Subcutaneous preadipocyte (primary cell): Measurements from ENCODE around the genes GRIK1, KRTAP13-2, KRTAP19-5, SOD1 and MIS18A.

DNA sequence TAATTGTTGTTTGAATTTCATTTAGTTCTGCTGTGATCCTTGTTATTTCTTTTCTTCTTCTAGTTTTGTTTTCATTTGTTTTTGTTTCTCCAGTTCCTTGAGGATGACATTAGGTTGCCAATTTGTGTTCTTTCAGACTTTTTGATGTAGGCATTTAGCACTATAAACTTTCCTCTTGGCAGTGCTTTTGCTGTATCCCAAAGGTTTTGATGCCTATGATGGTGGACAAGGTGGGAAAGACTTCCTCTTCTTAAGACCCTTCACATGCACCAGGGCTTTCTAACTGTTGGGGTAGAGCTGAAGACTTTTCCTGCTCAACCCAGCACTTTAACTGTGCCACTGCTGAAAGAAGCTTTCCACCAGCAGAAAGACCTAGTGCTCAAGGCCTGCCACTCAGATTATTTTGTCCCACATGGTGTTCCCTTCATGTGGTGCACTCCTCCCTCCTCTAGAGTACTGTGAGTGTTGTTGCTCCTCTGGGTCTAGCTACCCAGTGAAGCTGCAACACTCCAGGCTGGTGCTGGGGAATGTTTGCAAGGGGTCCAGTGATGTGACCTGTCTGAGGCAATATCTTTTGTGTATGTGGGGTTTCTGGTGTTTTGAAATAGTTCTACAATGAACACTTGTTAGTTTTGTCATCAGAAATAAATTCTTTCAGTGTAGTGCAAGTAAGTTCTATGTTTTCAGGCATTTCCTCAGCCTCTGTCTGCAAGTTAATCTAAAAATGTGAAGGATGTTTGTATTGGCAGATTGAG, 509.6 kb downstream of the N6AMT1 start:
- CAGE, long polyA plus RNA = no peak

DNA sequence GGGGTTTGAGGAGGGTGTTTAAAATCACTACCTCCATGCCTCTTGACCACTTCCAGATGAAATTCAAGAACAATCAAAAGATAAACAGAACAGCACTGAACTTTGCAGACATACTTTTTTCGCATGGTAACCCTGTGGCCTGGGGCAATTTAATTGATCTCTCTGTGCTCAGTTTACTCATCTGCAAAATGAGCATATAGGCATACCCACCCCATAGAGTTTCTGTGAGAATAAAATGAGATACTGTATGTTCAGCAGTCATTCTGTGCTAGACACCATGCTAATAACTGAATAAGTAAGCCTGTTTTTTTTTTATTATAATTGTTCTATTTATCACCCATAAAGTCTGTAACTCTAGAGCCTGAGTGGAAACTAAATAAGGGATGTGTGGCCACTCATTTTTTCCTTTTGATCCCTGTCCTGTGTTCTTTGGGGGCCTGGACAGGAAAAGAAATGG, 86.9 kb downstream of the N6AMT1 start:
- CAGE, long polyA plus RNA = no peak

GRCh38 chr21:29025272-29025992, 964 bp downstream of the USP16 start:
- CAGE, long polyA plus RNA = no peak

GRCh38 chr21:29037789-29038364, 13.4 kb downstream of the USP16 start:
- CAGE, long polyA plus RNA = no peak

- CAGE, long polyA plus RNA = no peak
These were observed 51.2 kb downstream of the MAP3K7CL start for GRCh38 chr21:29181713-29182061.

DNA sequence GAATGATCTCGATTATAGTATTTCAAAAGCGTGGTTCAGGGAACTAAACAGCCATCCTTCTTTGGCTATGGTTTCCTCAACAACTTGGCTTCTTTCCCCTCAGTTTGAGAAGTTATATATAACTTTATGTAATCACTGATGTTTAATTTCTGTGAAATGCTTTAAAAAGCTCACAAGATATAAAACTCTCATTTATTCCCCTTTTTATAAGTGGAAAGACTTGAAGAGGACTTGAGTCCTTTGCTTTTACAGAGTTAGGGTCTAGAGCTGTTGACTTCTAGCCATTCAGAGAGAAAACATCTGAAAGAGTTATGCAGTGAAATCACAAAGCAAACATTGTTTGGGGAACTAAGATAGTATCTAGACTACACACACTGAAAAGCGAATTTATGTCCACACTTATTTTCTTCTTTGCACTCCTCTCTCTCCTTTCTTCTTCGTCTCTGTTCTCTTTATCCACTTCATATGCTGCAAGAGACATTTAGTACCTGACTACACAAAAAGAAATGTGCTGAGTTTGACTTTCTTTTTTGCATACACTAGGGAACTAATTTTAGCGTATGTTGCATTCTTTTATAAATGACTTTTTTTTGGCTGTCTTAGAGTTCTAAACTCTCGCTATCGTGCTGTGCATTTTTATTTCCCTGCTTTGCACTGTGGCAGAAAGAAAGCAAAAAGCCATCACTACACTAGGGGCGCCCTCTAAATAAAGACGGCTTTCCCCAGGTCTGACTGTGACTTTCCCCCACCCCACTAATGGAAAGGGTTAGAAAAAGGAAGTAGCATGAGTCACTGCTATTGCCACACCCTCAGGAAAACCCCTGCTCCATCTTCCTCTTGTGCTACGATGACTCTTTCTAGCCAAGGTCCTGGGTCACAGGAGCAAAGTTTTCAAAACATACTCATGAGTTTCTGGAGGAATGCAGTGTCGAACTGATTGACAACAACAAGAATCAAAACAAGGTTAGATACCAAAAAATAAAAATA, 65.6 kb downstream of the MAP3K7CL start:
- CAGE, long polyA plus RNA = no peak

DNA sequence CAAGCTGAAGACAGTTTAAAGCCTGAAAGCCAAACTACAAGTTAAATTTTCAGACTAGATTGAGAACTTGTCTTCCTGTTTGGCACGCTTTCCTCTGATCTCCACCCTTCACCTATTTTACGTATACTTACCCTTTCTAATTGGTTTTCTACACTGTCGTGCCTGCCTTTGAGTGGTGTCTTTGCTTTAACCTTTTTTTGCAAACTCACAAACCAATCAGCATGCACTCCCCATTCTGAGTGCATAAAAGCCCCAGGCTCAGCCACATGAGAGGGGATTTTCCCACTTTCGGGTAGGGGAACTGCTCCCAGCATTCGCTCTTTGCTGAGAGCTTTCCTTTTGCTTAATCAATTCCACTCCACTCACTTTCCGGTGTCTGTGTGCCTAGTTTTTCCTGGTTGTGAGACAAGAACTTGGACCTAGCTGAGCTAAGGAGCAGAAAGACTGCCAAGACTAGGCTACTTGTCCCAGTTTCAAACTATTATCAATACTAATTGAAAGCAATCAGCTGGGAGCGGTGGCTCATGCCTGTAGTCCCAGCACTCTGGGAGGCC, 3.4 kb upstream of the BACH1 start:
- CAGE, long polyA plus RNA = no peak

DNA sequence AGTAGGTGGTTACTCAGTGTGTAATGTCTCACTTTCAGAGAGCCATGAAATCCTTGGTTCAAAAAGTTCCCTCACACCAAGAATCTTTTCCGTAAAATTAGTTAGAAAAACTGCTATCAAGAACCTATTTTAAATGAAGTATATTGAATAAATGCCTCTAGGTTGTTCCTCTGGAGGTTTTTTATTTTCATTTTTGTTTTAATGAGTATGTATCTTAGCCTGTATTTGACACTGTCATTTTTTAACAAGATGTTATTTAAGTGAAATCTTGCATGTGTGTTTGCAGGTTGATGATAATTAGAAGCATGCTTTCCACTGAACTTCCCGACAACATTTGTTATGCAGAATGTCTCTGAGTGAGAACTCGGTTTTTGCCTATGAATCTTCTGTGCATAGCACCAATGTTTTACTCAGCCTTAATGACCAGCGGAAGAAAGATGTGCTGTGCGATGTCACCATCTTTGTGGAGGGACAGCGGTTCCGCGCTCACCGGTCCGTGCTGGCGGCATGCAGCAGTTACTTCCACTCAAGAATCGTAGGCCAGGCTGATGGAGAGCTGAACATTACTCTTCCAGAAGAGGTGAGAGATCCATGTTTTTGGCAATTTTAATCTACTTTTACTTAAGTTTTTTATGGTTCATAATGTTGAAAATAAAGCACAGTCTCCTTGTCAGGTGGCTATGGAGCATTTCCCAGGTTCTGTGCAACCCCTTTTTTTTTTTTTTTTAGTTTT, 22.4 kb downstream of the BACH1 start:
- CAGE, long polyA plus RNA = no peak

GRCh38 chr21:29939085-29940114, at the start of gene GRIK1:
Gene GRIK1 (minus strand): TSS chr21:29939996.
- CAGE, long polyA plus RNA = no peak

GRCh38 chr21:30372027-30372326, at the start of gene KRTAP13-2:
Gene KRTAP13-2 (minus strand): TSS chr21:30372271.
- CAGE, long polyA plus RNA = no peak

- CAGE, long polyA plus RNA = no peak
These were observed at the start of gene KRTAP19-5 for GRCh38 chr21:30501993-30502360. Gene KRTAP19-5 (minus strand): TSS chr21:30502141.

DNA sequence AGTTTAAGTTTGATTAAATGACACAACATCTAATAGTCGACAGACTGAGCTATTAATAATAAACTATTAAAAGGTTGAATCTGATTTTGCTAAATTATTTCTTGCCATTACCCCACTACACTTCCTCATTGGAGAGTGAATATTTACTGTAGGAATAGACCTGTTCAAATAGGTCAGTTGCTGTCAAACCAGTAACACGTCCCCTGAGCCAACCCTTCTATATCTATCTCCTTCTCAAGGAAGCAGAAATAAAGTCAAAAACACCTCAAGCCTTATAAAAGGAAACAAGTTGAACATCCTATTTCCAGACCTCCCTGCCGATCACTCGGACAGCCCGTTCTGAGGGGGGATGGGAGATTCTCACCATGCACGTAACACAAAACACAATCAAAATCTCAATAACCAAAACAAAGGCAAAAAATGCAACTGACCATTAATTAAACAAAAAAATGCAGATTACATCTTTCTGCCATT, 121.5 kb upstream of the KRTAP19-8 start:
- CAGE, long polyA plus RNA = no peak

DNA sequence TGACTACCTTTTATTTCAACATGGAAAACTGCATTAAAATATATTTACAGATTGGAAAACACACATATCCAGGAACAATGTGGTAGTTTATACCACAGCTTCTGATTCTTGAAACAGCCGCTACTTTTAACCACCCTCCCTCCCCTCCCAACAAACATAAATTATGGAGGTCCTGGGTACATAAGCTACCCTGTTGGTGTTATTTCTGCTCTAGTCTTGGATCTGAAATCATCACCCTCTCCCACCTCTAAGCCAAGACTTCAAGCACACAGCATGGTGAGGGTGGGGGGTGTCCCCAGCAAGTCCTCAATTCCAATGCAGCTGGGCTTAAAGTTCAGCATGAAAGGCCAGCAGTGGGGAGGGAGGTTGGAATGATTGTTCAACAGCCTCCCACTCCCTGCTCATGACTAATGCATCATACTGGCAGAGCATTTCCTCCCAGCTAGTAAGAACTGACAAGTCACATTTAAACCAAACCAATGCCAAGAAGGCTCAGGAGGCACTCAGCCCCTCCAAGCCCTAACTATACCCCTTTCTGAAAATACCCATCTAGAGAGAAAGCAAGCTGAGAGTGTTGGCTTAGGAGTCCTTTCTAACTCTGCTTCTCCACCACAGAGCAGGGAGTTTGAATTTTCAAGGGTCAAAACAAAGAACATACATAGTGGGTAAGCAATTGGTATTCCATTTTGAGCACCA, 50.1 kb downstream of the TIAM1 start:
- CAGE, long polyA plus RNA = no peak

DNA sequence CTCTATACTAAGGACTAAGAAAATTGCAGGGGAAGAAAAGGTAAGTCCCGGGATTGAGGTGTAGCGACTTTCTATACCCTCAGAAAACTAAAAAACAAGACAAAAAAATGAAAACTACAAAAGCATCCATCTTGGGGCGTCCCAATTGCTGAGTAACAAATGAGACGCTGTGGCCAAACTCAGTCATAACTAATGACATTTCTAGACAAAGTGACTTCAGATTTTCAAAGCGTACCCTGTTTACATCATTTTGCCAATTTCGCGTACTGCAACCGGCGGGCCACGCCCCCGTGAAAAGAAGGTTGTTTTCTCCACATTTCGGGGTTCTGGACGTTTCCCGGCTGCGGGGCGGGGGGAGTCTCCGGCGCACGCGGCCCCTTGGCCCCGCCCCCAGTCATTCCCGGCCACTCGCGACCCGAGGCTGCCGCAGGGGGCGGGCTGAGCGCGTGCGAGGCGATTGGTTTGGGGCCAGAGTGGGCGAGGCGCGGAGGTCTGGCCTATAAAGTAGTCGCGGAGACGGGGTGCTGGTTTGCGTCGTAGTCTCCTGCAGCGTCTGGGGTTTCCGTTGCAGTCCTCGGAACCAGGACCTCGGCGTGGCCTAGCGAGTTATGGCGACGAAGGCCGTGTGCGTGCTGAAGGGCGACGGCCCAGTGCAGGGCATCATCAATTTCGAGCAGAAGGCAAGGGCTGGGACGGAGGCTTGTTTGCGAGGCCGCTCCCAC, at the start of gene SOD1:
TSS of gene SOD1 (plus strand) at position 532 of the 722 bp plus-strand sequence.
- CAGE, long polyA plus RNA = start-site peak on the plus strand centred at position 572 of the sequence, 147 bp wide, 6,712 and 2,068 reads in 2 replicates

GRCh38 chr21:31730433-31730677, 1.6 kb downstream of the SCAF4 start:
- CAGE, long polyA plus RNA = no peak

DNA sequence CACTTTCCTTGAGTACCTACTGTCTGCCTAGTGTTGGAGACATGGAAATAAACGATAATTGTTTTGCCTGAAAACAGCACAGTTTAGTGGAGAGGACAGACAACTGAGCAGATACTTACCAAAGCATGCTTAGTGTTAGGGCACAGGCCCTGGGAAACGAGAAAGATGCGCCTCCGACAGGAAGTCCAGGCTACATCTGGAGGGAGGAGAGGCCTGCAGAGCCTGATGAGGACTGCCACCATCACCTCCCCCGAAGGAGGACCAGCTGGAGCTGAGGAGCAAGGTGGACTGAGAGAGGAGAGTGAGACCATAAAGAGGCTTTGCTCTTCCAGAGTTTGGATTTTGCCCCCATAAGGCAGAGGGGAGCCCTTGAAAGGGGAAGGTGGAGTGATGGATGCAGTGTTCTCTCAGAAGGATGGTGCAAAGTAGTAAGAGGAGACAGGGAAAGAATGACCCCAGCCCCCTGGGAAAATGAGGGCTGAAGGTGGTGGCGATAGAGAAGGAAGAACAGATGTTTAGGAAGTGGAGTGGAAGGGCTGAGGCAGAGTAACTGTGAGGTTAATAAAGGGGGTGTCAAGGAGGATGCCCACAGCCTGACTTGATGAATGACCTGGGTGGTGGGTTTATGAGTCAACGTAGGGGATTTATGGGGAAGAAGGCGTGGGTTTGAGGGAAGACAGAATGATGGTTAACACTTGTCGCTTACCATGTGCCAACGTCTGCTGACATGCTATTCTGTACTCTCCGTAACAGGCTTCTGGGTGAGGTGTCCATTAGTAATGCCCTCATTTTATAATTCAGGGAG, 1.1 kb upstream of the SCAF4 start:
- CAGE, long polyA plus RNA = no peak

DNA sequence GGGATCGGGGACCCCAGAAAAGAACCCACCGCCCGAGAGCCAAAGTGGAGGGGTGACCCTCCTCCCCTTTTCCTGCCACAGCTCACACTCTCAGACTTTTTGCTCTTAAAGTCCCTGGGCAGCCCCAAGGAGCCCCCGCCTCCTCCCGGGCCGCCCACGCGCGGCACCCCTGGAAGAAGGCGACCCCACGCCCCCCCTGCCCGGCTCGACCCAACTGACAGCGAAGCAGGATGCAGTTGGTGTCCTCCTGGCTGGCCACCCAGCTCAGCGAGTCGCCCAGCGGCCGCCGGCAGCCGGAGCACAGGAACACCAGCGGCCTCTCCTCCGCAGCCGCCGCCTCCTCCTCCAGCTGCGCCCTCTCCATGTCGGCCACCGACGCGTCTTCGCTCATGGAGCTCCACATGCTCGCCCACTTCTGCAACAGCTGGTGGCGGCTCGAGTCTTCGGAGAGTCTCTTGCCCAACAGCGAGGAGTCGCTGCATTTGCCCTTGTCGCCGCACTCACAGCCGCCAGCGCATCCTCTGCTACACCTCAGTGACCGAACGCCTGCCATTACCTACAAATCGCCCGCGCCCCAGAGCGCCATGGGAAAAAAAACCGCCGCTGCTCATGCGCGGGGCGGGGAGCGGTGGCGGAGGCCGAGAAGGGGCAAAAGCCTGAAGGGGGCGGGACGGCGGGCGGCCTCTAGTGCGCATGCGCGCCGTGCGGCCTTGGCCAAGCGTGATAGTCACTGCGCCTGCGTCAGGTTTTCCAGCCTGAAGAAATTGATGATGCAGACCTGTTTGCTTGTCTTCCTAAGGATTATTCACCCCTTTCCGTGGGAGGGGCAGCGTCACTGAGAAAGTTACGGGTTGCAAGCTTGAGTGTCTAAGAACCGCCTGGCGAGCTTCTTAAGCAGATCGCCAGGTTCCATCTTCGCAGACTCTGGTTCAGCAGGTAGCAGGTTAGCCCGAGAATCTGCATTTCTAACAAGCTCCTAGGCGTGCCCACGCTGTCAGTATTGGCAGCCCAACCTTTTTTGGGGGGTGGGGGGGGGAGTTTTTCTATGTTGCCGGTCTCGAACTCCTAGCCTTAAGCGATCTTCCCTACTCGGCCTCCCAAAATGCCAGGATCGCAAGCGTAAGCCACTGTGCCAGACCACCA, at the start of gene MIS18A:
TSS of gene MIS18A (minus strand) at position 588 of the 1,143 bp plus-strand sequence.
- CAGE, long polyA plus RNA = no peak

- CAGE, long polyA plus RNA = no peak
These were observed 37.0 kb downstream of the MRAP start for GRCh38 chr21:32335367-32336369.

DNA sequence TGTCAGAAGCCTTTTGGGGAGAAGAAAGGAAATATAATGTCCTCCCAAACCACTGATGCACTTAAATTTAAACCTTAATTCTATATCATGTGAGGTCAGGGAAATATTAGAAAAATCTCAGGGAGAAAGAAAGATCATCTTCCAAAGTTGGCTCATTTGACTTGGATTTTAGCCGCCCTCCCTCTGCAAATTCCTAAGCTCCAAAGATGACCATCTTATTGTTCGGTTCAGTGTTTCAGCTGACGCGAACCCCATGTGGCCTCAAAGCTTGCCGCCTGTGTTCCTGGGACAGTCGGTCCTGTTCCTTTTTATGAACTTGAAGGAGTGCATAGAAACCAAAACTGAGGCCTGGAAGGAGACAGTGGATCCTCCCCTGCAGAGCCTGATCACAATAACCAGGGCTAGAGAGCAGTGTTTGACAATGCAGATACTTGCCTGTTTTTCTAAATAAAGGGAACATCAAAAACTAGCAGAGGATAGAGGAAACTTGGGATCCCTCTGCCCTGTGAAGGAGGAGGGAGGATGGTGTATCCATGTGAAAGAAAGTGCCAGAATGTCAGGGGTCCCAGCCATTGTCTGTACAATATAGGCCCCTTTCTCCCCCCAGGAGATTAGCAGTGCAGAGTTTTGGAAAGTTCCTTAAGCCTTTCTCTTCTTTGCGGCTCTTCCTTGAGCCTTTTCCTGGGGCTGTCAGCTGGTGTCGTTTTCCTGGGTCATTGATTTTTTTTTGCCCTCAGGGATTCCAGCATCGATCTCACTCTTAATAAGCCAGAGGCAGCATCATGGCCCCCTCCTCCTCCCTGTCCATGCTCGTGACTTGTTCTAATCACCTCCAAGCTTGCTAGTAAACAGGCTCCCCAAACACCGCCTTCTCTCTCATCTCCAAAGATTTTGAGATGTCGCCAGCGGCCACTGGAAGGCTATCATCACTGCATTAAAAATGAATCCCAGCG, 2.6 kb downstream of the EVA1C start:
- CAGE, long polyA plus RNA = no peak

DNA sequence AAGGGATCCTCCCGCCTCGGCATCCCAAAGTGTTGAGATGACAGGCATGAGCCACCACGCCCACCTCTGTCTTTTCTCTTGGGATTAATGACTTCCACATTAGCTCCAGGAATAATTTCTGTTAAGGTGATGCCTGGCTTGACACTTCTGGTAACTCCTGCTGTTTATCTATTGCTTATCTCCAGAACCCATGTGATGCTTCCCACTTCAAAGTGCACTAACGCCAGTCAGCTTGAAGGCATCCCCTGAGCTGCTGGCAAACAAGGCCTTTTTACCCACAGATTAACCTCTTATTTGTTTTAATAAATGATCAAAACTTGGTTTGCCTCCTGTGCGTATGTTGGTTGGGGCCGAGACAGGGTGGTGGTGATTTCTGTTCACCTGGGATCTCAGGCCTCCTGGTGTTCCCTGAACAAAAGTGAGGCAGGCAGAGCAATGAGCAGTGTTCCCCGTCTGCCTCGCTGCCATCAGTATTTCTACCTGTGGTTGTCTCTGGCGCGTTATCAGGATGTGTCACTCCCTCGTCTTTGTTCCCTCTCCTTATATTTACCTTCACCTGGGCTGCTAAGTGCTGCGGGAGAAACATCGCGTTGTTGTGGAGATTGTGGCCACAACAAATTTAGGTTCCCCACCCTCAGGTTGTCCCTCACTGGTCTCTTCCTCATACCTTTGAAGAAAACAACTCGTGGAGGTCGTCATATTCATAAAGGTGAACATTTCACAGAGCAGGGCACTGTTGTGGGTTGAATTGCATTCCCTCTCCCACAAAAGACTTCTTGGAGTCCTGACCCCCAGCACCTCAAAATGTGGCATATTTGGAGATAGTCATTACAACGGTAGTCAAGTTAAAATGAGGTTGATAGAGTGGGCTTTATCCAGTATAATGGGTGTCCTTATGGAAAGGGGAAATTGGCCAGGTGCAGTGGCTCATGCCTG, 20.7 kb downstream of the EVA1C start:
- CAGE, long polyA plus RNA = no peak